ENCODE measurements around a stretch of chr1.

GRCh38 chr1:203299015-203299563 is 6.2 kb upstream of the BTG2 start:
- PRO-cap, 2 experiments, result no peak in any of the 2 experiments

DNA sequence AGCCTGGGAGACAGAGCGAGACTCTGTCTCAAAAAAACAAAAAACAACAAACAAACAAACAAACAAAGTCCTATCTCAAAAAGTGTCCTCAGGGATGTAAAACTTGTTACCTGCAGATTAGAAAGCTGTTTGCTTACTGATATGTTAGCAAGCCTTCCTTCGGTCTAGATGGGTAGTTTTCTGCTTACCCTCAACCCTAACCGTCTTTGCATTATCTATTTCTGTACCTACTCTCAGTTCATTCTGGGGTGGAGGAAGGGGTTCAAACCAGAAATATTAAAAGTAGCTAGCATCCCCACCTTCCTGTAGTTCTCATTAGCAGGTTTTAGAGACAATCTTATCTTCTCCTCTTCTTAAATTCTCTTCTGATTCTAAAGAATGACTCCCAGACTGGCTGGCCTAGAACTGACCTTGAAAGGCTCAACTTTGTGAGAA is 5.3 kb upstream of the BTG2 start:
- PRO-cap, 2 experiments, result no peak in any of the 2 experiments

DNA sequence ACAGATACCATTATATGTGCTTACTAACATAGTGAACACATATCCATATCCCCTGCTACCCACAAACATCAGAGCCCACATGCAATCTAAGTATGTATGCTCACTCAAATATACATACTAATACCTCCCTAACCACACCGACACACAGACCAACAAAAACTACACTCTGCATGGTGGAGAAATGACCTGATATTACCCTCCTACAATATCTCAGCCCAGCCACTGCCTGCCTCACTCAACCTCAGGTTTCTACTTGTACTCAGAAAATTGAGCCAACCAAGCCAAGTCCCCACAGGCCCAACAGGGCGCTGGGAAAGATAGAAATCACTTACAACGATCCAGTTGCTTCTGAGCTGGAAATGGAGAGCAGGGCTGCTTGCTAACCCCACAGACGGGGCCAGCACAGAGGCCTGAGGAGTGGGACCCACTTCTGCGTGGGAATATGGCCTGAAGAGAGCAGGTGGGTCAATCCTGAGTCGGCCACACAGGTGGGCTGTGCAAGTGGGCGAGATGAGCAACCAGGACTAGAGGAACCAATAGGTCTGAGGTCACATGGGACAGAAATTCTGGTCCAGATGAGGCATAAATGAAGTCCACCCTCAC is 4.5 kb upstream of the BTG2 start:
- PRO-cap, 2 experiments, result no peak in any of the 2 experiments

DNA sequence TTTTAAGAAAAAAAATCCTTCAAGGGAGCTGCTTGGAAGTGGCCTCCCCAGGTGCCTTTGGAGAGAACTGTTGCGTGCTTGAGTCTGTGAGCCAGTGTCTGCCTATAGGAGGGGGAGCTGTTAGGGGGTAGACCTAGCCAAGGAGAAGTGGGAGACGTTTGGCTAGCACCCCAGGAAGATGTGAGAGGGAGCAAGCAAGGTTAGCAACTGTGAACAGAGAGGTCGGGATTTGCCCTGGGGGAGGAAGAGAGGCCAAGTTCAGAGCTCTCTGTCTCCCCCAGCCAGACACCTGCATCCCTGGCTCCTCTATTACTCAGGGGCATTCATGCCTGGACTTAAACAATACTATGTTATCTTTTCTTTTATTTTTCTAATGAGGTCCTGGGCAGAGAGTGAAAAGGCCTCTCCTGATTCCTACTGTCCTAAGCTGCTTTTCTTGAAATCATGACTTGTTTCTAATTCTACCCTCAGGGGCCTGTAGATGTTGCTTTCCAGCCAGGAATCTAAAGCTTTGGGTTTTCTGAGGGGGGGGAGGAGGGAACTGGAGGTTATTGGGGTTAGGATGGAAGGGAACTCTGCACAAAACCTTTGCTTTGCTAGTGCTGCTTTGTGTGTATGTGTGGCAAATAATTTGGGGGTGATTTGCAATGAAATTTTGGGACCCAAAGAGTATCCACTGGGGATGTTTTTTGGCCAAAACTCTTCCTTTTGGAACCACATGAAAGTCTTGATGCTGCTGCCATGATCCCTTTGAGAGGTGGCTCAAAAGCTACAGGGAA is 2.5 kb downstream of the BTG2 start:
- PRO-cap, 2 experiments, result peak in 1 of 2 experiments; most common plus-strand start position 209 of the sequence (in 1)

DNA sequence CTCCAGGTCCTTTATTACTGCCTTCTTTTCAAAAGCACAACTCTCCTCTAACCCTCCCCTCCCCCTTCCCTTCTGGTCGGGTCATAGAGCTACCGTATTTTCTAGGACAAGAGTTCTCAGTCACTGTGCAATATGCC is 2.9 kb downstream of the BTG2 start:
- PRO-cap, 2 experiments, result no peak in any of the 2 experiments

GRCh38 chr1:203308509-203309644 is 3.6 kb downstream of the BTG2 start:
- PRO-cap, 2 experiments, result peak in 1 of 2 experiments; most common plus-strand start chr1:203308636 (in 1)

DNA sequence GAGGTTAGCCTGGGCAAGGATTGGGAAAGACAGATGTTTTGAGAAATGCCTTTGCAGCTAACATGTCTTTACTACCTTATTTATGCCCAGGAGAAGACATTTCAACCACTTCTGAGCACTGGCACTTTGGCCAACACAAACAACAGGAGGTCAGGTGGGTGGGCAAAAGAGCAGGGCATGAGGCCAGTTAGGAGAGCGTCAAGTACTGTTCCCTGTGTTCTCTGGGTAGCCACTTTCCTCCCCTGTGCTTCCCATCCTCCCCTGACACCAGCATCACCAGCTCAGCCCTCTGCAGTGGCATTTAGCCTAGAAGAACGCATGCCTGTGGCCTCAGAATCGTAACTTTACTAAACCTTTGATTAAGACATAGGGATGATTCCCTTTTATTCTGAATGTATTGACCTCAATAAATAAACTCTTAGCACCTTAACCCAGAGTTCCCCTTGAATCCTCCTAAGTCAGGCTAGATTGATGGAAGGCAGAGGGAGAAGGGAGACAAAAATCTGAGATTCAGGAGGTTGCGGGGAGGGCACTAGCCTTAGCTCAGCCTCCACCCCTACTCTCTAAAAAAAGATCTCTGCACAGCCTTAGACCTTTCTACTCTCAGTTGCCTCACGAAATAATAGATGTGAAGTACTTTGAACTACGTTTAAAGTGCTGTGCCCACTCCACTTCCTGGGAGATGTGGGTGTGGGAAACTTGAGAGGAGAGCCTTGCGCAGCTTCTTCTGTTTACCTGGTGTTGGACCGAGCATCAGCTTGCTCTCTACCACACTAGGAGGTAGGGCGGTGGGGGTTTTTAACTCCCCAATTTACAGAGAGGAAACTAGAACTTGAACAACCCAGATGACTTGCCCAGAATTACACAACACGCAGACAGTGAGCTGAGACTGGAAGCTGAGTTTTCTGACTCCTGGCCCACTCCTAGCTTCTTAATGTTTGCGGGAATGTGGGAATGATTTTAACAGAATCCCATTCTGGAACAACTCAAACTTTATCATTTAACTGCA is 18.5 kb downstream of the BTG2 start:
- PRO-cap, 2 experiments, result no peak in any of the 2 experiments

DNA sequence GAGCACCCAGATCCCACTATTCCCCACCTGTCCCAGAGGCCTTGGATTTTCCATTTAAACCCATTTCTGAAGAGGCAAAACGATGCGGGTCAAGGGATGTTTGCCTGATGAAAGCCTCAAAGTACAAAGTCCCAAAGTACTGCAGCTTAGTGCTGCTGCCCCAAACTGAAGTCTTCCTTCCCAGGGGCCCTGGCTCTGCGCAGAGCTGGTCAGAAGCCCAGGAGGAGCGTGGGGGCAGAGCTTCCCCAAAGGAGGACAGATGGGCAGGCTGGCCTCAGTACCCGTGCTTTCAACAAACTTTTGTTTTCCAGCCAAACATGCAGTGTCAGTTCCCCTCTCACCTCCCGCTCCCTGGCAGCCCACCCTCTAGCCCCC is 19.2 kb downstream of the BTG2 start:
- PRO-cap, 2 experiments, result no peak in any of the 2 experiments

DNA sequence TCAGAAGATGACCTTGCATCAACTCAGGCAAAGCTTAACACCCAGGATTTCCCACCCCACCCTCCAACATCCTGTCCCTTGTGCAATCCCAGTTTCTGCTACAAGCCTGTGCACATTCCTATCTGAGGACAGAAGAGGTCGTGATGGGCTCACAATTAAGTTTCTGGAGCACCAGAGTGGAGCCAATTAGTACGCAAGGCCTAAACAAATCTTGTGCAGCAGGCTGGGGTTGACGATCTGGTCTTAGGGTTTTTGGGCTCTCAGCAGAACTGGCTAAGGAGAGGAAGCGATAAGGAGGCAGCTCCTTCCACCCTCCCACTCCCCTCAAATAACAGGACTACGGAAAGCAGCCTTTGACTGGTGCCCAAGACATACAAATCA is 18.2 kb upstream of the FMOD start:
- PRO-cap, 2 experiments, result no peak in any of the 2 experiments

GRCh38 chr1:203374013-203374598 is 23.2 kb upstream of the FMOD start:
- PRO-cap, 2 experiments, result no peak in any of the 2 experiments

DNA sequence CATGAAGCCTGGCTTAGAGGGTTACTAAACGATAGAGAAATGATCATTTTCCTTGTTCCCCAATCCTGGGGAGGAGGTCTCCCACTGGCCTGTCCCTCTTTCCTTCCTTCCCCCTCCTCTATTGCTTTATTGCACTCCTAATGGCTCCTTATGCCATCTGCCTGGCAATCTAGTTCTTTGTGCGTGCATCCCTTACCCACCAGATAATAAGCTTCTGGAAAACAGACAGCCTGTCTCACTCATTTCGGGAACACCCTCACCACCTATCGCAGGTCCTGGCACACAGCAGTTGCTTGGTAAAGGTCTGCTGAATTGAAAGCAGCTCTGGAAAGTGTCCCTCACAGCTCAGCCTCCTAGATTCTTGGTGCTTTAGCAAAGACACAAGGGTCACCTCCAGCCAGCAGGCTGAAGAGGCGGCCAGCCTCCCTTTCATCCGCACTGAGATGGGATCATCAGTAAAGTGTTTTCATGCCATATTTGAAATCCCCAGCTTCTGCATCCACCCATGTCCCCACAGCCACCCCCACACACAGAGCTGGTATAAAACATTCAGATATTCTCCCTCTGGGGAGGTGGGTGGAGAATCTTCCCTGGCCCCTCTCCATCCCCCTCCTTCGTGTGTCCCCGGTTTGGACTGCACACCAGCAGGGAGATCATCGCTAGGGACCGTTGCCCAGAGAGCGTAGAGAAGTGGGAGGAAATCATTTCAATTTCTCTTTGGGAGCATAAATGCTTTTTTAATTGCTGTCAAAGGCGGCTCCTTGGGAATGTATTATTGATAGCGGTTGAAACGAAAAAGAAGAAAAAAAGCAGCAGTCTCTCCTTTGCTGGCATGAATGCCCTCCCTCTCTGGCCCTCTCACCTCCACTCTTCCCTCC is 29.1 kb upstream of the ATP2B4 start:
- PRO-cap, 2 experiments, result no peak in any of the 2 experiments

DNA sequence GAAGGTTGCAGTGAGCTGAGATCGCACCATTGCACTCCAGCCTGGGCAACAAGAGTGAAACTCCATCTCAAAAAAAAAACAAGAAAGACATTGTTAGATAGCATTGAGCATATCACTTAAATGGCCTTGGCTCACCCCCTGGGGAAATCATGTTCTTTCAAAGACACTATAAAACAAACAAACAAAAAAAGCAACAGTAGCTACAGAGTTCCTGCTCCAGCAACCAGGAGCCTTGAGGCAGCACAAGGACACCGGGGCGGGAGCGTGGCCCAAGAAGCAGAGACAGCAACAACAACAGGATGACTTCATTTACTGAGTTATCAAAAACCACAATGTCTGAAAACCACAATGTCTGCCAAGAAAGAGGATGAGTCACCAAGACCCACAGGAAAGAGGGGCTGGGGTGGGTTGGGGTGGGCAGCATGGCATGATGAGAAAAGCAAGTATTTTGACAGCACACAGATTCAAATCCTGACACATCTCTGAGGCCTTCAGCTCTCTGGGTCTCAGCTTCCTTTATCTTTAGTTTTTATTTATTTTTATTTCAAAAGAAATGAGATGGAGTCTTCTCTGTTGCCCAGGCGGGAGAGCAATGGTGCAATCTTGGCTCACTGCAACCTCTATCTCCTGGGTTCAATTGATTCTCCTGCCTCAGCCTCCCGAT is 19.4 kb upstream of the ATP2B4 start:
- PRO-cap, 2 experiments, result no peak in any of the 2 experiments

- PRO-cap, 2 experiments, result no peak in any of the 2 experiments
Observed at GRCh38 chr1:203655500-203656150, 29.0 kb downstream of the ATP2B4 start.

- PRO-cap, 2 experiments, result no peak in any of the 2 experiments
Observed at GRCh38 chr1:203672128-203672361, 45.4 kb downstream of the ATP2B4 start.

DNA sequence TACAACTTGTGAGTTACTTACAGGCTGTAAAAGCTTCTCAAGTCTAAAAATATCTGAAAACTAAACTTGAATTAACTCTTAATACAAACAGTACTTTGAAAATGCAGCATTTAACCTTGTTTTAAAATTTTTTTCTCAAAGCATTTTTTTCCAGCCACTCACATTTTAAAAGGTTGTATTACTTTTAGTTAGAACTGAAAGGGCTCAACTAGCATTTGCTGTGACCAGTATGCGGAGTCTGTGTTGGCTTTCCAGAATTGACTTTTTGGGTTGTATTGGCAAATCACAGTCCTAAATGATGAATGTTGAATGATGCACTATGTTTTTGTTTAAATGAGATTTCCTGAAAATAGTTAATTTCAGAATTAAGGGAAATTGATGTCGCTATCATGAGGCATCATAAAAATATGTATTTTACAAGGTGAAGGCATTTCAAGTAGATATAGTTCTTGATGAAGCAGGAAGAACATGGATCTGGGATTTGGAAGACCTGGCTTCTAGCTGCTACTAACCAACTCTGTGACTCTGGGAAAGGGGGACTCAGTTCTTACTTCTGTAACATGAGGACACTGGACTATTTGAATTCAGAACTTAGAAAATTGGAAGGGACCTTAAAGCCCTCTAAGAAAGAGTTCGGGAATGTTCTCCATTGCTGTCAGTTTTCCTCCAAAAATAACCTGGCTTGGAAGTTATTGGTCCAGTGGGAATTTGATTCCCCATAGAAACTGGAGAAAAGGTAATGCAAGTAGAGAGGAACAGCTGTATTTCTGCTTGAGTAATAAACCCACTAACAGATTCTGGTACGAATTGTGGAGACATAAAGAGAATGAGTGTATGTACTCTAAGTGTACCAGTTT is 1.5 kb downstream of the ZBED6 start:
- PRO-cap, 2 experiments, result peak in 1 of 2 experiments; most common minus-strand start position 519 of the sequence (in 1)

DNA sequence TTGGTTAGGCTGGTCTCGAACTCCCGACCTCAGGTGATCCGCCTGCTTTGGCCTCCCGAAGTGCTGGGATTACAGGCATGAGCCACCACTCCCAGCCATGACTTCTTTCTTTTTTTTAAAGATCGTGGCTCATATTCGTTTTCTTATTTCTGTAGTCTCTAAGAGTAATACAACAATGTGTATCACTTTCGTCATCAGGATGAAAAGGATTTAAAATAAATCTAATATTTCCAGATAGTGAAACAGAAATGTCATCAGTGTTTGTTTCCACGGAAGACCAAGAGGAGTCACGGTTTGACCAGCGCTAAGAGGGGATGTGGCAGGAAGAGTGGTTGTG is 8.2 kb downstream of the SOX13 start:
- PRO-cap, 2 experiments, result no peak in any of the 2 experiments

DNA sequence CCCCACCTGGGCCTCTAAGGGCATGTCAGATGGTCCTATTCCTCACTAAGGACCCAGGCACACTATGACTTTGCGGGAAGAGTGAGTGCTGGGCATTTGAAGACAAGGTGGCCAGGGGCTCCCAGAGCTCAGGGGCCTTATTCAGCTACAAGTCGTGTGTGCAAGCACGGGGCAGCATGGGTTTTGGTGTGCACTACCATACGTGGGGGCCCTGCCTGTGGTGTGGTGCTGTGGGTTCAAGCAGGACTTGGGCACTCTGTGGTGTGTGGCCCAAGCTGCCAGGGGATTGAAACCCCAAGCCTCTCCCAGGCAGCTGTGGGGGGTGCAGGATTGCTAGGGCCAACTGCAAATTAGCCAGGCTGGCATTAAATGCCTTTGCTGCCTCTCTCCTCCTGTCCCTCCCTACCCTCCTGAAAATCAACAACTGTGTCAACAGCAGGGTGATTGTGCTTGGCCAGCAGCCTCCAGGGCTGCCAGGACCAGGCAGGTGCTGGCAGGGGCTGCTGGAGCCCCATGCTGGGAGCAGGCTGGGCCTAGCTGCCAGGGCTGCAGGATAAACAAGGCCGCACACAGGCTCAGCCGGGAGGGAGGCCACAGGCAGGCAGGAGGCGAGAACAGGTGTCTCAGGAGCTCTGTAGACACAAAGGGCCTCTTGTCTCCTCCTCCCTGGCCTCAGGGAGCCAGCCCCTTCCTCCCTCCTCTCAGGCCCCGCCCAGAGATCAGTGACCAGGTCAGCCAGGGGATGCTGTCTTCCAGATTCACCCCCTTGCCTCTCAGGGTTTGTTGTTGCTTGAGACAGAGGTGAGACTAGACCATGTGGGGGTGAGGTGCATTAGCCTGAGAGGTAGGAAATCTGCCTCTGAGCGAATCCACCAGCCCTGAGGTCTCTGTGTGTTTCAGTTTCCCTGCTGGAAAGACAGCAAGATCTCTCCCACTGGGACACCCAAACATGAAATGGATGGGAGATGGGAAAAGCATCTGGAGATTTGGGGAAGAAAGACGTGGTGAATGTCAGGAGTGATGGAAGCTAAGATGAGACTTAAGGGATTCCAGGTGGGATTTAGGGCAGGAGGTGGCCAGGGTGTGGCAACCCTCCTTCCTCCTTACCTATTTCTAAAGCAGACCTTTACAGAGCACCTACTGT is 11.5 kb downstream of the SOX13 start:
- PRO-cap, 2 experiments, result peak in 1 of 2 experiments; most common plus-strand start position 585 of the sequence (in 1); most common minus-strand start position 241 of the sequence (in 1)

DNA sequence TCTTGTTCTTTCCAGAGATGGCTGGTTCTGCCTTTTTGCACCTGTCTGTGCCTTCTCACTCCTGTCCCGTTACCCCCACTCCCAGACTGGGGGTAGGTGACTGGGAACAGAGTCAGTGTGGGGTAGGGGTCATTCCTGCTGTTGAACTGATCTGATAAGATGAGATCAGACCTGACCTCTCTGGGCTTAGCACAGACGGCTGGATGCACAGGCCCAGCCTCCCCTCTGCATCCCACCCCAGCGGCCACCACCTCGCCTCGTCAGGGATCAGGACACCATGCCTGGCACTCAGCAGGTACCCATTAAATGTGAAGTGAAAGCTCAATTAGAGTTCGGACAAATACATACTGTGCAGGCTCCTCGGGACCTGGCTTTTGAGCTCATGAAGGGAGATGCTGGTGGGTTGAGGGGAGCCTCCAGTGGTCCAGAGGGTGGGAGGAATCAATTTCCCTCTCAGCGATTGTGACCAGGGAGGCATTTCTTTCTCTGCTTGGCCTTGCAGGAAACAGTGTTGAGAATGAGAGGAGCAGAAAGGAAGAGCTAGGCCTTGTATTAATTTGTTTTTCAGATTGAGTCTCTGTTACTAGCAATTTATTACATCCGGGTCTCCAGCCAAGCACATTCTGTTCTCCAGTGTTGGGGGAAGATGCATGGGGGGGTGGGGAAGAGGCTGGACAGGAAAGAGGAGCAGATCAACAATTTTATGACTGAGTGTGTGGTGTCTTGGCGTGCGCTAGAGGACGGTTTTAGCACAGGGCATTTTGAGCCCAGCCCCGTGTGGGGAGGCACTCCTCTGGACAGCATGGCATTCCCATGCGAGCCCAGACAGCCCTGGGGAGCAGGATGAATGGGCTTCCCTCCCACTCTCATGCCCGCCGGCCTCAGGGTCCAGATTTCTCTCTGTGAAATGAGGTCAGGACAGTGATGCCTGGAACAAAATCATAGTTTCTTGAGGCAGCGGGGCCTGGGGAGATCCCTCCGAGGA is 15.9 kb downstream of the SOX13 start:
- PRO-cap, 2 experiments, result no peak in any of the 2 experiments

DNA sequence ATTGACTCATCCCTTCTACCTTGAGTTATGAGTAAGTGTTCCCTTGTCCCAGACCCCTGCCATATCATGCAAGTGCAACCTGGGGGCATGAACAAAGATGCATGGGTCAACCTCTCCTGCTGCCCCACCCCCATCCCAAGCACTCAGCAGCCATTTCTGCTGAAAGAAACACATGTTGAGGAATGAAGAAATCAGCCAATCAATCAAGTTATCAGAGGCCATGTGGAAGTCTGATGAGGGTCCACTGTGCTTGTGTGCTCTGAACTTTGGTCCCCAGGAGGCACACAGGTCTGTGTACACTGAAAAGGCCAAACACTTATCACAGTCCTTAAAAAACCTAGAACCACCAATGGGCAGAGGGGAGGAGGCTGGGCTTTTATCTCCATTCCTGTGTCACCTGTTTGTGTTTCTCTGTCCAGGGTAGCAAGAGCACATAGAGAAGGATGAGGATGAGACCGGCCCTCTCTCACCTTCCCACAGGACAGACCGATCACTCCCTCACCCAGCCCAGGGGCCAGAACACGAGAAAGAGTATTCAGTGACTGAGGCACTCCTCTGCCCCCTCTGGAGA is 9.5 kb downstream of the ETNK2 start:
- PRO-cap, 2 experiments, result no peak in any of the 2 experiments

DNA sequence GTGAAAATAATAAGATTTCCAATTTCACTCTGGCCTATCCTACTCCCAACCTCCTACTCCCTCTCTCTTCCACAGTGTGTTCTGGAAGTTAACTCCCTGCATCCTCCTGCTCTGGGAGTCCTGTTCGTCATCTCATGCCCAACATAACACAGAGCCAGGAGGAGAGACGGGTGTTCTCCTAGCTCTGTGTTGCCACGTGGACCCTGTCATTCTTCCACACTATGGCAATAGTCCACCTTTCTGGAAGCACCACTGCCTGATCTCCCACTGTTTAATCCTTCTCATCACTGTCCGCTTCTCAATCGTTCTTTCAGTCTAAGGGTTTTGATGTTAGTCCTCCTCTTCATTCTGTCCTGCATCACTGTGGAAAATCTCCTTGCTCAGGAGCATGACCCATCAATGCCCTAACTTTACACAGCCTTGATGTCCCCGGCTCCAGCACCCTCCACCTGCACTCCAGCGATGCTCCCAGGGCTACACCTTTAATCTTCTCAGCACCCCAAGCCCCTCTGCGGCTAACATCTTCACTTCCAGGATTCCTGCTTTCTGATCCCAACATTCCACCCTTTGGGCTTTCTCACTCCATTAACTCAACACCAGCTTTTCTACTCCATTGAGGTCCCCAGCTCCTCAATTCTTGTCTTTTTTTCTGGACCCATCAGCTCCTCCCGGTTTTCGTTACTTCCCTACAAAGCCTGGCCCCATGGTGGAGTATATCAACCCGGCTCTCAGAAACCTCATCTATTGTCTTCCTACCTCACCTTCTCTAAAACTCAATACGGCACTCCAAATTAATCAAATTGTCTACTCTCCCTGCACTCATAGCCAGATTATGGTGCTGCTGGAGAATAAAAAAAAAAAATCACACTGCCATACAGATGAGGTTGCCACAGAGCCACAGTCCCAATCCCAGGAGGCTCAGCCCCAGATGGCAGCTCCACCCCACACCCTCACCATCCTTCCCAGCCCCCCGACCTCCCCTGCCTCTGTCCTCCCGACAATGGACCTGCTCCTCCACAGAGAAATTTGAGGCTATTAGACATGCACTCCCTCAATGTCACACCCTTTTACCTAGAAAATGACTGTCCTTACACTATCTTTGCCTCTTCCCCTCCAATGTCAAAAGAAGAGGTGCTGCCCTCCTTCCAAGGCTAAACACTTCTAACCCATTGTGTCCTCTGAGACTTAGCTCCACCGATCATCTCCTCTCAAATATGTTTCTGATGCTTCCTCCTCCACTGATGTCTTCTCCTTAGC is 55.2 kb upstream of the GOLT1A start:
- PRO-cap, 2 experiments, result no peak in any of the 2 experiments

Measured in psoas muscle (tissue), 2 donors.